ENCODE data around the genes KLK2, KLK14 and NKG7.

DNA sequence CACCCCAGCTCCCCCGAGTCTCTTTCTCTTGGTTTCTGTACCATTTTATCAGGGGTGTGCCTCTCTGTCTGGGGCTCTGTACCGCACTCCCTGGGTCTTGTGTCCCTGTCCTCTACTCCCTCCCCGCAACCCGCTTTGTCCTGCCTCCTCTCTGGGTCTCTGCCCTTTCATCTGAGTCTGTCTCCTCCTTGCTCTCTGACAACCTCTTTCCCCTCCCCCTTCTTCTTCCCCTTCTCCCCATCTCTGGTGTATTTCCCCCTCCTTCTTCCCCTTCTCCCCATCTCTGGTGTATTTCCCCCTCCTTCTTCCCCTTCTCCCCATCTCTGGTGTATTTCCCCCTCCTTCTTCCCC is 2.1 kb upstream of the KCNC3 start:
- PRO-cap, result no peak

- PRO-cap, result no peak
Observed at GRCh38 chr19:50368537-50369667, 3.5 kb upstream of the NAPSA start.

GRCh38 chr19:50382673-50383282 is 1.4 kb upstream of the POLD1 start:
- PRO-cap, result no peak

DNA sequence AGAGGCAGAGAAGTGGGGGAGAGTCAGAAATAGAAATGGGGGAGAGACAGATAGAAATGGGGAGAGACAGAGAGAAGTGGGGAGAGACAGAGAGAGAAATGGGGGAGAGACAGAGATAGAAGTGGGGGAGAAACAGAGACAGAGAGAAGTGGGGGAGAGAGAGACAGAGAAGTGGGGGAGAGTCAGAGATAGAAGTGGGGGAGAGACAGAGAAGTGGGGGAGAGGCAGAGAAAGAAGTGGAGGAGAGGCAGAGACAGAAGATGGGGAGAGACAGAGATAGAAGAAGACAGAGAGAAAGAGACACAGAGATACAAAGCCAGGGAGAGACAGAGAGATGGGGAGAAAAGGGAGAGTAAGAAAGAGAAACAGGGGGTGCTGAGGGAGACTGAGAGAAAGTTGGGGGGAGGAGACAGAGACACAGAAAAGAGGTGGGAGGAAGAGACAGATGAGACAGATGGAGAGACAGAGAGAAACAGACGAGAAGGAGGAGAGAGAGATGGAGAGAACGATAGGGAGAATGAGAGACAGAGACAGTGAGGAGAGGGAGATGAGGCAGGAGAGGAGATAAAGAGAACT is 13.0 kb downstream of the JOSD2 start:
- PRO-cap, result no peak

GRCh38 chr19:50550026-50550920 is 18.0 kb downstream of the LRRC4B start:
- PRO-cap, result no peak

DNA sequence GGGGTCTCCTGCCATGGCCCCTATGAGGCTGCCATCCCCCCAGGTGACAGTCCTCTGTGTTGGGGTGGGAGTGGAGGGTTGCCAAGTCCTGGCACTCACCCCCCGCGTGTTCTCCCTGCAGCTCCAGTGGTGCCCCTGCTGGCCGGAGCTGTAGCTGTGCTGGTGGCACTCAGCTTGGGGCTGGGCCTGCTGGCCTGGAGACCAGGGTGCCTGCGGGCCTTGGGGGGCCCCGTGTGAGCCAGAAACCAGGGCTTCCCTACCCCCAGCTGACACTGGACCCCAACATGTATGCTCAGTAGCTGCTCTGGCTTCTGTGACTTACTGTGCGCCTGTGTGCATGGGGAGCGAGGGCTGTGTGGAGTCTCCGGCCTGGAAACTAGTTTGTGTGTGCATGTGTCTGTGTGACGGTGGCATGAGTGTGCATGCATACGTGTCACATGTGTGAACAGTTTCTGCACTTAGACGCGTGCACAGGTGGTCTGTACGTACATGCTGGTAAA is 4.8 kb downstream of the ACP4 start:
- PRO-cap, result no peak

DNA sequence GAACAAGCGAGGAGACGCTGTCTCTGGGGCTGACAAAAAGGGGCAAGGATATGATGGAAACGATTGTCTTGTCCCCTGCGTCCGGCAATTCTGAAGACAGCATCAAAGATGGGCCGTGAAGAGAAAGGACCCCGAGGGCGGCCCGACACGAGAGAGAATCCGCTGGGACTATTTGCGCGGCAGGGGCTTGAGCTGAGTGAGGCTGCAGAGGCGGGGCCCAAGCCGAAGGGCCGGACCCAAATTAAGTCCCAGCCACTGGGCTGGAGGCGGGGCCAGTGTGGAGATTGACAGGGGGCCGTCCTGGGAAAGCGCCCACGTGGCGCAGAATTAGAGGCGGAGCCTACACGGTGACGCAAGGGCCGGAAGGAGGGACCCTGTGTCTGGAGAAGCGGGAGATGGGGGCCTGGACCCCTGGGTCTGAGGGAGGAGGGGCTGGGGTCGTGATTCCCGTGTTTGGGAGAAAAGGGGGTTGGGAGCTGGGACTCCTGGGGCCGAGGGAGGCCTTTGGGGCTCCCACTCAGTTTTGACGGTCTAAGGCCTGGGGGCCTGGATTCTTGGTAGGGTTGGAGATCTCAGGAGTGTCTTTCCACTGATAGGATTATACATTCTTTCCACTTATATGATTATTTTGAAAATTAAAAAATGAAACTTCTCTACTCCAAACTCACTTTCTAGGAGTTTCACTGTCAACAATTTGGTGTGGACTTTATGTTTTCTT is 14.7 kb downstream of the ACP4 start:
- PRO-cap, result bidirectional peak, plus-strand start at position 344 of the sequence, minus-strand start at position 170 of the sequence

DNA sequence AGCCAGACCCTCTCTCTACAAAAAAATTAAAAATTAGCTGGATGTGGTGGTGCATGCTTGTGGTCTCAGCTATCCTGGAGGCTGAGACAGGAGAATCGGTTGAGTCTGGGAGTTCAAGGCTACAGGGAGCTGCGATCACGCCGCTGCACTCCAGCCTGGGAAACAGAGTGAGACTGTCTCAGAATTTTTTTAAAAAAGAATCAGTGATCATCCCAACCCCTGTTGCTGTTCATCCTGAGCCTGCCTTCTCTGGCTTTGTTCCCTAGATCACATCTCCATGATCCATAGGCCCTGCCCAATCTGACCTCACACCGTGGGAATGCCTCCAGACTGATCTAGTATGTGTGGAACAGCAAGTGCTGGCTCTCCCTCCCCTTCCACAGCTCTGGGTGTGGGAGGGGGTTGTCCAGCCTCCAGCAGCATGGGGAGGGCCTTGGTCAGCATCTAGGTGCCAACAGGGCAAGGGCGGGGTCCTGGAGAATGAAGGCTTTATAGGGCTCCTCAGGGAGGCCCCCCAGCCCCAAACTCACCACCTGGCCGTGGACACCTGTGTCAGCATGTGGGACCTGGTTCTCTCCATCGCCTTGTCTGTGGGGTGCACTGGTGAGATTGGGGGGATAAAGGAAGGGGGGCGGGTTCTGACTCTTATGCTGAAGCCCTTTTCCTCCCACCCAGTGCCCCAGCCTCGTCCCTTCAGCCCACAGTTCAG is at the start of gene KLK2:
KLK2 (plus strand) TSS at position 523 of the 709 bp plus-strand sequence.
- PRO-cap, result no peak

DNA sequence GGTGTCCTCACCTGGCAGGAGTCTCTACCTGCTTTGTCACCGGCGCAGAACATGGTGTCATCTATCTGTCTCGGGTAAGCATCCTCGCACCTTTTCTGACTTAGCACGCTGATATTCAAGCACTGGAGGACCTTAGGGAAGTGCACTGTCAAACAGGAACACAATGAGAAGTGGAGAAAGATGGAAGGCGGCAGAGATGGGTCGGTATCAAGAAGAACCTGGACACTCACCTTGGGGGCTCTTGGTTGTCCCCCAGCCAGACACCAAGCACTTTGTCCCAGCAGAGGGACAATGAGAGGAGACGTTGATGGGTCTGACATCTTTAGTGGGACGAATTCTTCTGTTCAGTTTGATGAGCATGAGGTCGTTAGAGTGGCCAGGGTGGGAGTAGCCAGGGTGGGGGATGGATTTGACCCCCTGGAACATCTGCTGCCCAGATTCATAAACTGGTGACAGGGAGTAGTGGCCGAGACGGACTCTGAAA is 4.2 kb downstream of the KLK5 start:
- PRO-cap, result no peak

DNA sequence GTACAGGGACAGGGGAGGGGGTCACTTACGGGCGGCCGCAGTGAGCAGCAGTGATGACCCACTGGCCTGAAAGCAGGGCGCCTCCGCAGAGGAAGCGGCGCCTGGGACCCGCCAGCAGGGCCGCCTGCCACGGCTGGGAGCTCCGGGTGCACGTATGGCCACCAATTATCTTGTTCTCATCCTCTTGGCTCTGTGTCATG is 1.3 kb downstream of the KLK14 start:
- PRO-cap, result no peak

- PRO-cap, result no peak
Observed at GRCh38 chr19:51082521-51083061, at the start of gene KLK14. Gene KLK14 (minus strand): TSS chr19:51082887.

DNA sequence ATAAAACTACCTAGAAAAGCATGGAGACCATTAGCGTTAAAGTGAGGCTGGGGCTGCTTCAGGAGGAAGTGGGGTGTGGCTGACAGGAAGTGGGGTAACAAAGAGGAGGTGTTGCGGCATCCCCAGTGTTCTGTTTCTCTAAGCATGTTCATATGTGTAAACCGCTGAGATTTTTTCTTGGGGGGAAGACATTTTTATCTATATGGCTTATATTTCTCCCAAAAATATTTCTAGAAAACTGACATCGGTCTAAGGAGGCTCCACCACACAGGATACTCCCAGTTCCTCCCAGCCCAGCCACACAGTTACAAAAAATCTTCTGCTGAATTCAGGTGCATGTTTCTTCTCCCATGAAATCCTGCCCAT is 1.2 kb upstream of the SIGLEC9 start:
- PRO-cap, result no peak

DNA sequence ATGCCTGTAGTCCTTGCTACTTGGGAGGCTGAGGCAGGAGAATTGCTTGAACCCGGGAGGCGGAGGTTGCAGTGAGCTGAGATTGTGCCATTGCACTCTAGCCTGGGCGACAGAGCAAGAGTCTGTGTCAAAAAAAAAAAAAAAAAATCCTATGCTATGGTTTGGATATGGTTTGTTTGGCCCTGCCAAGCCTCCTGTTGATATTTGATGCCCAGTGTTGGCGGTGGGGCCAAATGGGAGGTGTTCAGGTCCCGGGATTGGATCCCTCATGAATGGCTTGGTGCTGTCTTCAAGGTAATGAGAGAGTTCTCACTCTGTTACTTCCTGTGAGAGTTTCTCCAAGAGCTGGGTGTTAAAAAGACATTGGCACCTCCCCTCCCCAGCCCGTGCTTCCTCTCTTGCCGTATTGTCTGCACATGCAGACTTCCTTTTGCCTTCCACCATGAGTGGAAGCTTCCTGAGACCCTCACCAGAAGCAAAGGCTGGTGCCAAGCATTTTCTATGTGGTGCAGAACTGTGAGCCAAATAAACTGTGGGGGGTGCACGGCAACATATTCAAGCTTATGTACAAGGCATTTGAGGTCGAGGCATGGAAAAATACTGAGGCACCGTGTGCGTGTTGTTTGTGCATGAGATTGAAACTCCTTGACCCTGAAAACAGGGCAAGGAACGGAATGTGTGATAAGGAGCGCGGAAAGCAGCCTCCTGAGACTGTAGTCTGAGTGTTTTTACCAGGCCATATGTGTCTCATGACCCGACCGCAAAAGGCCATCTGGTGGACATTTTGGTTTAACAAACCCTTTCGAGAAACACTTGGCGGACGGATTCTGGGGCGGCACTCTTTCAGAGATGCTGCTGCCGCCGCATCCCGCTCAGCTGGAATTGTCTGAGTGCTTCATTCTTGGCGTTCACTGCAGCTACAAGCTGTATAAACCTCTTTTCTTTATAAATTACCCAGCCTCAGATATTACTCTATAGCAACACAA is 7.4 kb downstream of the SIGLEC9 start:
- PRO-cap, result unidirectional peak, minus-strand start at position 781 of the sequence

DNA sequence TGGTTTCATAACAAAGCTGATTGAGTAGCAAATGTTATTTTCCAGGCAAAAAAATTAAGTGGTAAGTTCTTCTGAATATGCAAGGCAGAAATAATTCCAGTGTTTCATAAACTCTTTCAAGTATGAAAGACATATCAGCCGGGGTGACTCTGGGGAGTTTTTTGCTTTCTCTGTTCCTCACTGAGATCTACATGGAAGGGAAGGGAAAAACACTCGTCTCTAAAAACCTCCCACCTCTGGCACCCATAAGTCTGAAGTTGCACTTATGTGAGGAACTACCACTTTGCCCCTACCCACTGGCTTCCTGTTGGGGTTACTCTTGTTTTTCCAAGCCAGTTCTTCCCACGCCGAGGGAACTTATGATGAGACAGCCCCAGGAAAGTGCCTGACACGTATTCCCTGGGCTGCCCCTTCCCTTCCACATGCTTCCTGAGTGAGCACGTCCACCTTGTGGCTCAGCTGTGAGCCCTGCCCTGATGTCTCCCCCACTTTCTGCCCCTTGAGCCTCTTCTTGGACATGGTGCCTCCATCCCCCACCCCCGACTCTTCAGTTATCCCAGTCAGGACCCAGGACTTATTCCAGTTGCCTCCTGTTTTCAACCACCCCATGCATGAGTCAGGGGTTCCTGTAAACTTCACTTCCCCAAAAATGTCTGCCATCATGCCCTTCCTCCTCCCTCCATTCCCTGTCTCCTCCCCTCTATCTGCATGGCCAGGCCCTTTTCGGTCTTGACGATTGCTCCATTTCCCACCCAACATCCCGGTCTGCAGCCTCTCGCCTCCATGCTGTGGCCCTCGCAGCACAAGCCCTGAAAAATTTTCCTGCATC is 5.2 kb upstream of the SIGLEC7 start:
- PRO-cap, result no peak

DNA sequence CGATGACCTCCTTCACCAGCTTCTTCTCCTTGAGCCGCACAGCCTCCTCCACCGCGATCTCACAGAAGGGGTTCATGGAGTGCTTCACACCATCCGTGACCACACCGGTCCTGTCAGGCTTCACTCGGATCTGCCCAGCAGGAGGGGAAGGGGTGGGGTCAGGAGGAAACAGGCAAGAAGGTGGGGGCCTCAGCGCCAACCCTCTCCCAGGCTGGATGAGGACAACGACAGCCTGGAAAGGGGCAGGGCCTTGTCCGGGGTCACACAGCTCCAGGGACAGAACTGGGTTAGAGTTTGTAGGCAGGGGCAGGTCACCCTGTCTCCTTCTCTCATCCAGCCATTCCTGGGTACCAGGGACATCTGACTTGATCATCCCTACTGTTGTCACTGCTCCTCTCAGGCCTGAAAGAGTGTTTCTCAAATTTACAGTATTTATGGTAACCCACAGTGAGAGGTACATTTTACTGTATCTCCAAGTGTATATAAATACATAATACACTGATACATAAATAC is 12.0 kb downstream of the ETFB start:
- PRO-cap, result no peak

GRCh38 chr19:51372405-51373430 is at the start of gene NKG7:
Gene NKG7 (minus strand): TSS chr19:51372654.
- PRO-cap, result no peak

DNA sequence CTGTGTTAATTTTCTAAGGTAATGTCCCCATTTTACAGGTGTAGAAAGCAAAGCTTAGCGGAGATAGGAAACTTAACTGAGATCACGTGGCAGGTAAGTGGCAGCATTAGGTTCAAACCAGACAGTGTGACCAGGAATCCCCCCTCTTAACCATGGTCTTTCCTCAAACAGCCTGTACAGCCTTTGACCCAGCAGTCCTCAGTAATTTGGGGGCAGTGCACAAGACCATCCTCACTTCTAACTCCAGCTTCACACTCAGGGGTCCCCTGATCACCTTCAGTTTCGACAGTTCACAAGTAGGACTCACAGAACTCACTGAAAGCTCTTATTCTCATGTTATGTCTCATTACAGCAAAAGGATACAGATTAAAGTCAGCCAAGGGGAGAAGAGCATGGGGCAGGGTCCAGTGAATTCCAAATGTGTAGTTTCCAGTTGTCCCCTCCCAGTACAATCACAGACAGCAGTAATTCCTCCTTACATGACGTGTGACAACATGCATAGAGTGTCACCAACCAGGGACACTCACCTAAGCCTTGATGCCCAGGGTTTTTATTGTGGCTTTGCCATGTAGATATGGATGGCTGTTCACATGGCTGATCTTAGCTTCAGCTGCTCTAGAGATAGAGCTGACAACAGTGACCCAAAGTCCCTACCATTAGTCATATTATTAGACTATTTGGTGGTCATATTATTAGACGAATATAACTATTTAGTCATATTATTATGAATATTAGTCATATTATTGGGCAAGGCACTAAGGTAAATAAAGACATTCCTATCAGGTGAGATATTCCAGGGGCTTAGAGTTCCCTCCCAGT is 16.5 kb upstream of the SIGLEC8 start:
- PRO-cap, result no peak

- PRO-cap, result no peak
Observed at GRCh38 chr19:51587136-51588046, 16.3 kb downstream of the ZNF175 start.

DNA sequence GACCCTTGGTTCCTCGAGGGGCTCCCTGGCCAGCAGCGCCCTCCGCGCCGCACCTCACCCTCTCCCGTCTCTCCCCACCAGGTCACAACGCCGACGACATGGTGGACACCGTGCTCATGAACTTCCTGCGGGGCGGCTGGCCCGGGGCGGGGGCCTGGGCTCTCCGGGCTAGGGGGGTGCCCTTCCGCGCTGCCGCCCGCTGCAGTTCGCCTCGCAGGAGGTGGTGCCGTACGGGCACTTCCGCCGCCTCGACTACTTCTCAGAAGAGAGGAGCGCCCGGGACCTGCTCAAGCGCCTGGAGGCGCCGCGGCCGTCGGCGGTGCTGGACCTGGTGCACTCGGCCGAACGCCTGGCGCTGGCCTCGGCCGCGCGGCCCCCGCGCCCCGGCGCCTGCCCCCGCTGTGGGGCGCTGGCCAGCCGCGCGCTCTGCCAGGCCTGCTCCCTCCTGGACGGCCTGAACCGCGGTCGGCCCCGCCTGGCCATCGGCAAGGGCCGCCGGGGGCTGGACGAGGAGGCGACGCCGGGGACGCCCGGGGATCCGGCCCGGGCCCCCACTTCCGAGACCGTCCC is 29.0 kb downstream of the SIGLEC5 start:
- PRO-cap, result no peak

GRCh38 chr19:51690181-51690708 is 2.9 kb upstream of the SPACA6 start:
- PRO-cap, result no peak

Measured in LUHMES (cell line).